Karpas-422 (cell line): ENCODE measurements around the genes GSX1, PDX1, URAD and MTUS2.

DNA sequence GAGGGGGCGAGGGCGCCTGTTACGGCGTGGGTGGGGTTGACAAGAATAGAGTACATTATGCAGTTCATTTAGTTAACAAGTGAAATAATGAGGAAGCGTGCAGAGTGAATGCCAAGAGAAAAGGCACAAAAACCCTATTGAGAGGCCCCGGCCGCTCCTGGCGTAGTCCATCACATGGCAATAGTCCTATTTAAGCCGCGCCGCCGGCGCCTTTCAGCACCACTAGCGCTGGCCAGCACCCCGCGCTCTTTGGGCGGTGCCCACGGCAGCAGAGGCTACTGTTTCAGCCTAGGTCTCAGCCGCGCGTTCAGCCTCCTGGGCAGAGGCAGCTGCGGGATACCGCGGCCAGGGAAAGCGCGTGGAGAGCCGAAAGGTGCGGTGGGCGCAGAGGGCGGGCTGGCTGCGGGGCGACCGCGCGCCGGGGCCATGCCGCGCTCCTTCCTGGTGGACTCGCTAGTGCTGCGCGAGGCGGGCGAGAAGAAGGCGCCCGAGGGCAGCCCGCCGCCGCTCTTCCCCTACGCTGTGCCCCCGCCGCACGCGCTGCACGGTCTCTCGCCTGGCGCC lies at the start of gene GSX1:
Gene GSX1 (plus strand): TSS at position 219 of the 564 bp plus-strand sequence.
- PRO-cap, result no peak
- RAMPAGE, long total RNA, result no peak

DNA sequence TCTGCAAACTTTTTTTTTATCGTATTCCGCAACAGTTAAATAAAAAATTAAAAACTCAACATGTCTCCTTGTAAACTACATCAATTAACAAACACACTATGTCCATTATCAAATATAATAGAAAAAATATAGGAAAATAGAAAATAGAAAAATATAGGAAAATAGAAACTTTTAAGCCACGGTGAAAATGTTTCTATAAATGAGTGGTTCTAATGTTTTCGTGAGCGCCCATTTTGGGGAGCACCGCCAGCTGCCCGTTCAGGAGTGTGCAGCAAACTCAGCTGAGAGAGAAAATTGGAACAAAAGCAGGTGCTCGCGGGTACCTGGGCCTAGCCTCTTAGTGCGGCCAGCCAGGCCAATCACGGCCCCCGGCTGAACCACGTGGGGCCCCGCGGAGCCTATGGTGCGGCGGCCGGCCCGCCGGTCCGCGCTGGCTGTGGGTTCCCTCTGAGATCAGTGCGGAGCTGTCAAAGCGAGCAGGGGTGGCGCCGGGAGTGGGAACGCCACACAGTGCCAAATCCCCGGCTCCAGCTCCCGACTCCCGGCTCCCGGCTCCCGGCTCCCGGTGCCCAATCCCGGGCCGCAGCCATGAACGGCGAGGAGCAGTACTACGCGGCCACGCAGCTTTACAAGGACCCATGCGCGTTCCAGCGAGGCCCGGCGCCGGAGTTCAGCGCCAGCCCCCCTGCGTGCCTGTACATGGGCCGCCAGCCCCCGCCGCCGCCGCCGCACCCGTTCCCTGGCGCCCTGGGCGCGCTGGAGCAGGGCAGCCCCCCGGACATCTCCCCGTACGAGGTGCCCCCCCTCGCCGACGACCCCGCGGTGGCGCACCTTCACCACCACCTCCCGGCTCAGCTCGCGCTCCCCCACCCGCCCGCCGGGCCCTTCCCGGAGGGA lies at the start of gene PDX1:
Gene PDX1 (plus strand): TSS at position 450 of the 897 bp plus-strand sequence.
- PRO-cap, result no peak
- RAMPAGE, long total RNA, result no peak

- PRO-cap, result no peak
- RAMPAGE, long total RNA, result no peak
Measured at GRCh38 chr13:27988552-27988924, at the start of gene URAD. URAD (minus strand) TSS chr13:27988693.

DNA sequence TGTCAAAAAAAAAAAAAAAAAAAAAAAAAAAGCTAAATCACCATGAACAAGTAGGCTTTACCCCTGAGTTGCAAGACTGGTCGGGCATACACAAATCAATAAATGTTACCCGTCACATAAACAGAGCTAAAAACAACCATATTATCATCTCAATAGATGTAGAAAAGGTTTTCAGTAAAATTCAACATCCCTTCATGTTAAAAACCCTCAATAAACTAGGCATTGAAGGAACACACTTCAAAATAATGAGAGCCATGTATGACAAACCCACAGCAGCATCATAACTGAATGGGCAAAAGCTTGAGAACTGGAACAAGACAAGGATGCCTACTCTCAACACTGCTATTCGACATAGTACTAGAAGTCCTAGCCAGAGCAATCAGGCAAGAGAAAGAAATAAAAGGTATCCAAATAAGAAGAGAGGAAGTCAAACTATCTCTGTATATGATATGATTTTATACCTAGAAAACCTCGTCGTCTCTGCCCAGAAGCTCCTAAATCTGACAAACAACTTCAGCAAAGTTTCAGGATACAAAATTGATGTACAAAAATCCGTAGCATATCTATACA lies 18.7 kb downstream of the PAN3 start:
- PRO-cap, result no peak
- RAMPAGE, long total RNA, result no peak

- PRO-cap, result no peak
- RAMPAGE, long total RNA, result no peak
Measured at GRCh38 chr13:28195285-28195871, 57.0 kb downstream of the PAN3 start.

DNA sequence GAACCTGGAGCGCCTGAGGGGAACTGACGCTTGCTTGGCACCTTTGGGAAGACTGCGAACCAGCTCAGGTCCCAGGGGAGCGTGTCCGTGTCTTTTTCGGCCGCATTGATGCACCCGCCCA lies 656 bp upstream of the FLT1 start:
- PRO-cap, result no peak
- RAMPAGE, long total RNA, result no peak

DNA sequence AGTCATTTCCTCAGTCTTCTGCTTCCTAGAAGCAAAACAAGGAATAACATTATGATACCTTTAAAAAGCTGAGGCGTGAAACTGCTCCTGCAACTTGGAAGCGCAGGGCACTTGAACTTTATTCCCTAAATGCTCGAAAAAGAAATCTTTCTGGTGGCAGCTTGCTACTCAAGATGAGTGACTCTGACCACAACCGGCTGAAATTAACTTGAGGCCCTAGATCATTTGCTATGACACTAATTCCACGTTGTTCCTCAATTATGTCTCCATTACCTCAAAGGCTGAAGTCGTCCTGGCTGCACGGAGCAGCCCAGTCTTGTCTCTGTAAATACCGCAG lies 885 bp upstream of the FLT1 start:
- PRO-cap, result no peak
- RAMPAGE, long total RNA, result no peak

DNA sequence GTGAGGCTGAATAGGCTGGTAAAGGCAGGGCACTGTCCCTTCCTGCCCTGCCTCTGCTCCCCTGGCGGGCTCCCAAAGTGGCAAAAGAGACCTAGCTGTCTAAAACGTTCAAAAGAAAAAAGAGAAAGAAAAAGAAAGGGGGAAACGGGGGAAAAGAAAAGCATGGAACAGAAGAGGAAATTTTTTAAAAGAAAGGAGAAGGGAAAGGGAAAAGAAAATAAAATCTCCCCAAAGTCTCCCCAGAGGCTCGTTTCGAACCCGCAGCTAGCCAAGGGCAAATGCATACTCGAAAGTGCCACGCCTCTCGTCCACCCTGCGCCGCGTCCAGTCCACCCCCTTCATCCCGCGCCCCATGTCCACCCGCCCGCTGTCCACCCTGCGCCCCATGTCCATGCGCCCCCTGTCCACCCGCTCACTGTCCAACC lies 37.0 kb upstream of the FLT1 start:
- PRO-cap, result no peak
- RAMPAGE, long total RNA, result no peak

DNA sequence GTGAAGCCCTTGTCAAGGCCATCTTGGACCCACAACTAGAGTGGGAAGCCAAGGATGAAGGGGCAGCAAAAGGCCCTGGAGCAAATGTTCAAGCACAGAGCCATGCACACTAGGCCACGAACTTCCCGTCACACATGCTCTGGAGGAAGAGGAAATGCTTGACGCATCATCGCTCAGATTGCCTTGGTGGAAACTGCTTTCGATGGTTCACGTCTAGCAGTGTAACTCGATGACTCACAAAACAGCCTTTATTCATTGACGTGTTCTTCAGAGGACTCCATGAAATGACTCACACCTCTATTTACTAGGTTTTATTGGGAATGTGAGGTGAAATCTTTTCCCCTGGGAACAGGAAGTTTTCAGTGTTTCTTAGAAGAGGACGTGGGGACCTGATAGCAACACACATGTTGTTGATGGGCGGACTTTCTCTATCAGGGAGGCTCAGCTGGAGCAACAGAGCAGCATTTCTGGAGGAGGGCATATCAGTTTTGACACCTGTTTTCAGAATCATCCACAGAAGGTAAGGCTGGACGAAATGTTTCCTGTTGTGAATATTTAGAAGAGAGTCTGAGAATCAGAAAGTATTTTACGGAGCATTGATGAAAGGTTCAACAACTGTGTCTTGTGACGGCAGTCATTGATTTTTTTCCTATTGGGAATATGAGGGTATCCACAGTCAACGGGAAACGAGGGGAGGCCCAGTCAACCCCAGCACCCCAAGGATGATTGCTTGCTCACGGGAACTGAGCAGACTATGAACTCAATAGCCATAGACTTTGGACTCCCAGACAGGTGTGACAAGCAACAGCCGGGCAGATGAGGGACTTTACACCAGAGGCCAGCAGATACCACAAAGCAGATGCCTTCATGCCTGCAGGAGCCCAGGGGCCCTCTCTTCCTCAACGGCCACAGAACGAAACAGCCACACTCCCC lies 80.0 kb upstream of the FLT1 start:
- PRO-cap, result no peak
- RAMPAGE, long total RNA, result no peak

DNA sequence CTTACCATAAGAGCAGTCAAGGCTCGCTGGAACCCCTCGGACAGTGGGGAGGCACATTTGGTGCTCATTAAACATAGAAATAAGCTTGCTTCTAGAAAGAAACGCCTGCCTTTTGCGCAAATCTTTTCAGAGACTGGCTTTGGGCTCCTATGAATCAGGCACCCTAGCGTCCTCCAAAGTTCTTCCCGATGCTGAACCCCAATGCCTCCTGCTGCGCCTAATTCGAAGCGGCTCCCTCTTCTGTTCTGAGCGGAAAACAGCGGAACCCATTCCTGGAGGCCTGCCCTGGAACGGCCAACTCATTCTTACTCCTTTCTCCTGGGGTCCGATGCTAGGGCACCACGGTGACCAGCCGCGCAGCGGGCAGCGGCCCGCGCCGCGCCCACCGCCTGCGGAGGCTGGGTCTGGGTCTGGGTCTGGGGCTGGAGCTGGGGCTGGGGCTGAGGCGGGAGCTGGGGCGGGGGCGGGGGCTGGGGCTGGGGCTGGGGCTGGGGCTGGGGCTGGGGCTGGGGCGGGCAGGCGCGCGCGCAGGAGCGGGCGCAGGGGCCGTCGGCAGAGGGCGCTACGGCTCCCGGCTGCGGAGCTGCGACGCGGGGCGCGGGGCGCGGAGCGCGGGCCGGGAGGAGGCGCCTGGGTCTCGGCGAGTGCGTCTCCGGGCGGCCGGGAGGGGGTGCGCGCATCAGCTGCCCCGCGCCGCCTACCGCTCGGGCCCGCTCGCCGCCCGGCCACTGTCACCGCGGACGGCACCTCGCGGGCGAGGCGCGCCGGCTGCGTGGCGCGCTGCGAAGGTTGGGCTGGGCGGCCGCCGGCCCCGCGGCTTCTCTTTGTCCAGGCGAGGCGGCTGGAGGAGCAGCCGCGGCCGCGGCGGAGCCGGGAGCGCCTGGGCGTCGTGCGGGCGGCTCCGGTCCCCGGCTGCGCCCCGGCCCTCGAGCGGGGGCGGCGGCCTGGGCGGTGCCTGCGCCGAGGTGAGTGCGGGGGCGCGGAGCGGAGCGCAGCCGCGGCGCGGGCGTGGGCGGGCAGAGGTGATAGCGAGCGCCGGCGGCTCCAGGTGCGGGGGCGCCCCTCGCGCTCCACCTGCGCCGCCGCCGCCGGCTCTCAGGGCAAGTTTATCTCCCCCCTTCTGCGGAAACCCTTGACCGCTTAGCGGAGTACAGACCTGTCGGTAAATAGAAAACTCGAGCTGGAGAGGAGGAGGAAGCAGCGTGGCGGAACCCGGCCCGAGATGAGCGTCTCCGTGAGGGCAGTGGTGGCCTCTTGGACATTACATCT lies at the start of gene MTUS2:
Gene MTUS2 (plus strand): TSS at position 1,019 of the 1,269 bp plus-strand sequence.
- PRO-cap, result no peak
- RAMPAGE, long total RNA, result no peak

DNA sequence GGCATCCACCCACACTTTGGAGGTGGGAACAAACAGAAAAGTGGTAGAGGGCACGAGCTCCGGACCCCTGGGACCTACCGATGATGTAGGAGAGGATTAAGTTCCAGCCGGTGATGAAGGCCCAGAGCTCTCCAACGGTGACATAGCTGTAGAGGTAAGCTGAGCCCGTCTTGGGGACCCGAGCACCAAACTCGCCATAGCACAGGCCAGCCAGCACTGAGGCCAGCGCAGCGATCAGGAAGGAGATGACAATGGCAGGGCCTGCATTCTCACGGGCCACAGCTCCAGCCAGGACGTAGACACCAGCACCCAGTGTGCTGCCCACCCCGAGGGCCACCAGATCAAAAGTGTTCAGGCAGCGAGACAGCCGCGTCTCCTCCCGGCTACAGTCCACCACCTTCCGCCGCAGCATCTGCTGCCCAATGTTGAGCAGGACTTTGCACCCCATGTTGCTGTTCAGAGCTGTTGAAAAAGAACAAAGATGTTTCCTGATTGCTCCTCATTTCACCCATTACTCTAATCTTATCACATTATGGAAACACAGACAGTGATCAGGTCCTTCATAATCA lies 59.7 kb downstream of the SLC7A1 start:
- PRO-cap, result no peak
- RAMPAGE, long total RNA, result no peak

DNA sequence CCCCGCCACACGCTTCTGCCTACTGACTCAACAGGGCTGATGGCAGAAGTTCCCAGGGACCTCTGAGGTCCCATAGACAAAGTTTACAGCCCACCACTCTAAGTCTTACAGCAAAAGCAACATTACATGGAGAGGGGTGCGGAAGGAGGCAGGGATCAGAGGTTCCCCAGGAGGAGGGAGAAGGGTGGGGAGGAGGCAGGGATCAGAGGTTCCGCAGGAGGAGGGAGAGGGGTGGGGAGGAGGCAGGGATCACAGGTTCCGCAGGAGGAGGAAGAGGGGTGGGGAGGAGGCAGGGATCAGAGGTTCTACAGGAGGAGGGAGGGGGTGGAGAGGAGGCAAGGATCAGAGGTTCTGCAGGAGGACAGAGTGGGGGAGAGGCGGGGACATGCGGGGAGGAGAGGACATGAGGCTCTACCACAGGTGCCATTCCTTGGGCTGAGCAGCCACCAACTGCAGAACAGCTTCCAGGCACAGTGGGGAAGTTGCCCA lies 52.0 kb downstream of the SLC7A1 start:
- PRO-cap, result no peak
- RAMPAGE, long total RNA, result no peak

- PRO-cap, result no peak
- RAMPAGE, long total RNA, result no peak
Measured at GRCh38 chr13:29850782-29850971, 260 bp upstream of the UBL3 start.

GRCh38 chr13:29943427-29943728 lies 93.0 kb upstream of the UBL3 start:
- PRO-cap, result no peak
- RAMPAGE, long total RNA, result no peak

DNA sequence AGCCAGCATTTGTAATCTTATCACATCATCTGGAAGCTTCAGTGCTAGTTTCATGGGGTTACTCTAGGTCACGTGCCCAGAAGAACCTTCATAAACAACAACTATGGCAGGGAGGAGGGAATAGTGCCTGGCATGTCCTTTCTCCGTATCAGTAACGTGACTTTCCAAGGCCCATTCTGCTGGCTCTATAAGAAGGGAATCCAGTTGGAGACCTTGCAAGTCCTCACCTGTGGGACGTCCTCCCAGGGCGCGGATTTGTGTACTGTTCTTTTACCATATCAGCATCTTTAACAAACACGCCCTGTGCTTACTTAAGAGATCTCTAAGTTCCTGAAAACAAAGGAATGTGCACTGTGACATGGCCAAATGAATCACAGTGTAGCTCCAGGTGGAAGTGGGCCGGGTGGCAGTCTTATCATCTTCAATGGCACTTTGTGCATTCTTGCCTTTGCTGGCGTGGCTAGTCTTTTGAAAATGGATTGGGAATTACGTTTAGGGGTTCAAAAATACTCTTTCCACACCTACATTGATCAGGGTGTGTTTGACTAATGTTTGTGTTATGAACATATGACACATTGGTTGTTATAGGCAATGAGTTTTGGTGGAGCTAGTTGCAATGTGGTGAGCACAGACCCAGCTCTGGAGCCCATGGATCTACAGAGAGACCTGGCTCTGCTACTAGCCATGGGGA lies 222.1 kb upstream of the UBL3 start:
- PRO-cap, result no peak
- RAMPAGE, long total RNA, result no peak

GRCh38 chr13:30295848-30296189 lies 11.5 kb downstream of the KATNAL1 start:
- PRO-cap, result no peak
- RAMPAGE, long total RNA, result no peak

DNA sequence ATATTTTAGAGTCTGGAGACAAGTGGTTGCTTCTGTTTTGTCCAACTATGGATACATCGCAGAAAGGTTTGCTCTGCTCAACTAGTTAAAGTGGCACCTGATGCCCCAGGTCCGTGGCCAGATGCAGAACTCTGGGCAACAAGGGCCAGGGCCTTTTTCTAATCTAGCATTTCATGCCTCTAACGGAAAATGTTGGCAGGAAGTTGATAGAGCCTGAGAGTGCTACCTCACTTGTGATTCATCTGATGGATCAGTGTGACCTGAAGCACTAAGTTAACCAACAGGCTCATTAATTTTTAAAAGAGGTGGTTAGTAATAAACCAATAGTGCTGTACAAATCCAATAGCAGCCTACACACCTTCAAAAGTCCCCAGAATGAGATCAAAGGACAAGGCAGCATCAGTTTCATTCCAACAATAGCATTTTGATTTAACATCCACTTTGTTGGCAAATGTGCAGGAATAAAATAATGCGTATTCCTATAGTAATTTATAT lies 19.0 kb downstream of the UBE2L5 start:
- PRO-cap, result no peak
- RAMPAGE, long total RNA, result no peak

GRCh38 chr13:30457072-30458072 lies 8.4 kb downstream of the HMGB1 start:
- PRO-cap, result no peak
- RAMPAGE, long total RNA, result no peak

DNA sequence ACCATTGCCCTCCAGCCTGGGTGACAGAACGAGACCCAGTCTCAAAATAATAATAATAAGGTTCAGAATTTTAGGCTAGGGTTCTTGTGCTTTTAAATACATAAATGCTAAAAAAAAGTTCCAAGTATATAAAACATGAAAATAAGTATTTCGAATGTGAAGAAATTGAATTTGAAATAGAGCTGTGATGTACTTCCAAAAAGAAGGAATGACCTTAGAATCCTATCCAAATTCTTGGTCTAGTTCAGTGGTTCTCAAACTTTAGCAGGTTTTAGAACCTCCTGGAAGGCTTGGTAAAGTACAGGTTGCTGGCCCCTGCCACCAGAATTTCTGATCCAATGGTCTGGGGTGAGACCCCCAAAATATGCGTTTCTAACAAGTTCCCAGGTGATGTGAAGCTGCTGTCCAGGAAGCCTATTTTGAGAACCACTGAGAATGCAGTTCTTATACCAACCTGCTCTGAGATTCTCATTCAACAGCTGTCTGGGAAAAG lies 51.2 kb upstream of the HMGB1 start:
- PRO-cap, result no peak
- RAMPAGE, long total RNA, result no peak

GRCh38 chr13:30618680-30619178 lies 1.0 kb downstream of the USPL1 start:
- PRO-cap, result no peak
- RAMPAGE, long total RNA, result no peak